H7 (cell line): ENCODE measurements around a stretch of chr14.

DNA sequence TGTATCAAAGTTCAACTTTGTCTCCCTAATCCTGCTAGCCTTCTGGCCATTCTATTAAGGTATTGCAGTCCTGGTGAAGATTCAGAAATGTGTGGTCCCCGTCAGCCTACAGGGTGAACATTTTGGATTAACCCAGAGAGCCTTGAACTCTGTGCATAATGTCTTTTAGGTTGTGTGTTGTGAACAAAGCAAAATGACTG lies 310.8 kb downstream of the ZFP36L1 start:
- RAMPAGE, long total RNA = no peak

GRCh38 chr14:68509829-68510686 lies 282.8 kb downstream of the ZFP36L1 start:
- RAMPAGE, long total RNA = no peak

DNA sequence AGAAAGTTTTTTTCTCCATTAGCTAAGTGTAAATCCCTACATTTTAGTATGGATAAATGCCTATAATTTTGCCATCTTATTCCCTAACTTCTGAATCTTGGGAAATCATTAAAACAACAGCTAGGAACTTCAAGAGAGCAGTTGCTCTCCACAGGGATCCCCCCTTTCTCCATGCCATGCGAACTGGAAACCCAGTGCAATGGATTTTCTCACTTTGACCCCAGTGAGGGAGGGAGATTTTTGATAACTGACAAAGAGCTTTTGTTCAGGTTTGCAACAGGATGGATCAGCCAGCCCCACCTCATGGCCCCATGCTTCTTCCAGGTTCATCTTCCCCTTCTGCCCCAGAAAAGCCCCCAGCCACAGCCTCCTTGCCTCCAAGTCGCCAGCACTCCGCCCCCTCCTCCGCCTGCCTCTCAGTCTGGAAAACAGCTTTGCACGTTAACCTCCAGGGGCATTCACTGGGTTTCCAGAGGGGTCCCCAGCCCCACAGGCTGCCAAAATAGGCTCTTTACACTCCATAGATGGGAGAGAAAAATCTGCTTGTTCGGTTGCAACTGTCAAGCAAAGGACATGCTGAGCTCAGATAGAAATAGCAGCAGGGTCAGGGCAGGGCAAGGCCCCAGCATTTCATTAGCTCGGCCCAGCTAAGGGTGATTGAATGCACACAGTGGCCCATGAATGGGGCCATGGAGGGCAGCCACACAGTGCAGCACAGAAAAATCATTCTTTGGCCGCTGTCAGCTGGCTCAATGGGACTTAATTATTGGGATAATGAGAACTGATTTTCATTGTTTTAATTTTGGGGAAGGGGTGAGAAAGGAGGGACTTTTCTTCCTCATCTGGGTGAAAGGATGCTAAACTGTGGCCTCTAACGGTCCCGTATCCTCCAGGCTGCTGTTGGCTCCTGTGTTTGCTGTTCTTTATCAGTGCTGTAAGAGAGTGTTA lies 253.6 kb downstream of the ZFP36L1 start:
- RAMPAGE, long total RNA = no peak

GRCh38 chr14:68584757-68585426 lies 208.0 kb downstream of the ZFP36L1 start:
- RAMPAGE, long total RNA = no peak

GRCh38 chr14:68598483-68599577 lies 194.0 kb downstream of the ZFP36L1 start:
- RAMPAGE, long total RNA = no peak

DNA sequence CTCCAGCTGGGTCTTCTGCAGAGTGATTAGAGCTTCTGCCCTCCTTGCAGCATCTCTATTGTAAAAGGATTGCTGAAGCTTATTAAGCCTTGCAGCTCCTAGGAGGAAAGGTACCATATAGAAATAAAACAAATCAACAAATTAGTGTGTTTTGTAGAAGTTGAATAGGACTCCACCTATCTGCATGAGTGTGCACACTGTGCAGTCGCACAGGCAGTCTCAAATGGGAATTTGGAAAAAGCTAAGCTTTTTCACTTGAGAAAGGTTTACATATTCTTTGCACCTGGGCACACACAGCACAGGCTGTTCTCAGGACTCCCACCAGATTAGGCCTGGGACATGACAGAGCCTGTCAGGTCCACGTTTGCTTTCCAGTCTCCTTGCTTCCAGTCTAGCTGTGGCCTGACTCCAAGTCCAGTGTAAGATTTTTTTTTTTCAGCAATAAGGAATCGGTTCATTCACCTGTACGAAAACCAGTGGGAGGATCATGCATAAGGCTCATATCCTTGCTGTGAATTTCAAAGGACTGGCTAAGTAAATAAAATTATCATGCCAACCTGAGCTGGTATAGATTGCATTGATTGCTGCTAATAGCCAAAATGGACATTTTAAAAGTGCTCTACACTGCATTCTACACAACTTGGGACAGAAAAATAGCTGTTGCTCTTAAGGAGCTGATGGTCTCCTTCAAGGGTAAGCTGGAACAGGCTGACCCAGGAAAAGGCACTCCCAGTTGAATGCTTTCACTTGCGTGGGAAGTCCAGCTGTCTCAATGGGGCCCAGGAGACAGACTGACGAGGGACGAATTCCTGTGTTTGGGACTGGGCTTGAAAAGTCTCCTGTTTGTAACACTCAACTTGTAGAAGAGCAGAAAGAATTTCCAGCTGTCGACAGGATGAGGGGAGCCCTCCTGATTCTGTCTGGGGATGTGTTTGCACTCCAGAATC lies 181.1 kb downstream of the ZFP36L1 start:
- RAMPAGE, long total RNA = no peak

GRCh38 chr14:68774552-68774910 lies 18.3 kb downstream of the ZFP36L1 start:
- RAMPAGE, long total RNA = no peak

DNA sequence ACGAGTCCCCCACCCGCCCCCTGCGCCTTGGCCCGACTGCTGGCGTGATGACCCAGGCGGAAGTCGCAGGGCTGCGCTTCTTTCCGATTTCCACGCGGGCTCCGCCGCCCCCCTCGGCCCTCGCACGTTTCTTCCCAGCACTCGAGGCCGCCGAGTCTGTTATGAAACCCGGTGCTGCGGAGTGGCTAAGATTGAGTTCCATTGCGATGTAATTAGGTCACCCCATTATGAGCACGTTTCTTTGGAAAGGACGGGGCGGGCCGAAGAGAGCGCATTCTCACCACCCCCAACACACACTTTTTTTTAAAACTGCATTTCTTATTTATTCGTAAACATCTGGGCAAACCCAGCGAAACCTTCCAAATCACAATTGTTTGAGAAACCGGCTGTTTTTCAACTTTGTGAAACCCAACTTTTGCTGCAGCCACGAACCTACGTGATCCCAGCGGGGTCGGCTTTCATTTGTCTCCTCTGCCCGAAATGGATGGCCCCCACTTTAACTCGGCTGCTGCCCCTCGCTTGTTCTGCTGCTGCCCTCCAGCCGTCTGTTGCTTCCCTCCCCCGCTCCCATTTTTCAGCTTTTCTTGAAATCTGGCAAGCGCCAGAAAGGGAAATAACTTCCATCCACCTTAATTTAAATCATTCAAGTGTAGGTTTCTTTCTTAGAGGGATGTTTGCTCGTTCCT lies 1.7 kb upstream of the ZFP36L1 start:
- RAMPAGE, long total RNA = no peak

GRCh38 chr14:68806501-68806915 lies 13.6 kb upstream of the ZFP36L1 start:
- RAMPAGE, long total RNA = no peak

GRCh38 chr14:68809171-68809720 lies 16.4 kb upstream of the ZFP36L1 start:
- RAMPAGE, long total RNA = no peak

DNA sequence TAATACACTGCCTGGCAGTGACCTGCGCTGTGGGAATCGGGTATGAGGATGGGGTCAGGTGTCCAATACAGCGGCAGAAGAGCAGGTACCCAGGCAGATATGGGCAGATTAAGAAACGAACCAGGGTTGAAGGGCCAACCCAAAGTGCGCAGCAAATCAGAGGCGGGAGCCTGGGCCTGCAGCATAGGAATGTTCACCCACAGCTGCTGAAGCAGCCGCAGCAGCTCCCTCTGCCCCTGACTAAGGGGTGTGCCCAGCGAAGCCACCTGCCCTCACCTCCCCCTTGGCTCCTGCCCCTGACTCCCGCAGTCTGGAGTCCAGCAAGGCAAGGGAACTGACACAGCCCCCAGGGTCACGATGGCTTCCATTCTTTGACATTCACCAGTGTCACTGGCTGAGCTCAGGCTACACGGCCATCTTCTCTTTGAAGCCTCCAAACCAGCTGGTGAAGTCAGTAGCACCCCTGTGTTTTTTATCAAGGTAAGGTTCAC lies 27.2 kb upstream of the ZFP36L1 start:
- RAMPAGE, long total RNA = no peak

GRCh38 chr14:68822173-68822648 lies 29.3 kb upstream of the ZFP36L1 start:
- RAMPAGE, long total RNA = no peak

- RAMPAGE, long total RNA = no peak
Measured at GRCh38 chr14:68879615-68880312, 86.9 kb upstream of the ZFP36L1 start.

DNA sequence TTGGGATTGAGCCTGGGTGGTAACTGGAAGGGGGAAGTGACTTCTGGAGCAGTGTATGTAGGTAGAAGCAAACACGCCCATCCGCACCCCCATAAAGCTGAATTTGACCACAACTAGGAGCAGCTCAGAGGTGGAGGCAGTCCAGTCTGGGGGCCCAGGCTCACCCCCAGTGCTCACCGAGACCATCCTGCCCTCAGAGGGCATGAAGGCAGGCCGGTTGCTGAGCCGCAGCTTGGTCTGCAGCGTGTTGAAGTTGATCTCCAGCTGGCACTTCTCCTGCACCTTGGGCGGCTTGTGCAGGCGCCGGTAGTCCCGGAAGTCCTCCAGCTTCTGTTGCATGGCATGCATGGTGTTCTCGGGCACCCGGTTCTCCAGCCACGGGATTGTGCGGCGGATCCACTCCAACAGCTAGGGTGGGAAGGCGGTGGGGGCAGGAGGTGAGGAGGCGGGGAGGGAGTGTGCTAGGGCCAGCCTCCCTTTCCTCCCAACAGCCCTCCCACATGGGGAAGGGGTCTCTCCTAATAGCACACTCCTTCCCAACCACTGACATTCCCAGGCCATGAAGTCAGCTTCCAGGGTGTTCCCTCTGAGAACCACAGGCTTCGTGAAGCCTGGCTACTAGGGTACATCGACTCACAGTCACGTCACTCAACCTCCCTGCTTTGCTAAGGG lies 87.1 kb downstream of the ACTN1 start:
- RAMPAGE, long total RNA = no peak

DNA sequence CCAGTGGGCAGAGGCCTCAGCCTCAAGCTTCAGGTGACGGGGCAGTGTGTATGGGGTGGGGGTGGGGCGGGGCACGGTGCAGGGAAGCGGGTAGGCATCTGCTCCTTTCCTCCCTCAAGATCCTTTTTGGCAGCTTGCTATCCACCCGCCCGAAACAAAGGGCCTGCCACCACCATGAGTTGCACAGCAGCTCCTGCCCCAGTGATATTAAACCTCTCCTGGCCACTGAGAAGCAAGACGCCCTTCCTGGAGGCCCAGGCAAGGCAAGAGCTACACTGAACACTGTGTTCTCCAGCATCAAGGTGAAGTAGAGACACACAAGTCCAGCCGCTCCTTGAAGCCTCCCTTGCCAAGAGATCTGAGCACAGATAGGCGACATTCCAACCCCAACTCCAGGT lies 71.0 kb downstream of the ACTN1 start:
- RAMPAGE, long total RNA = no peak

DNA sequence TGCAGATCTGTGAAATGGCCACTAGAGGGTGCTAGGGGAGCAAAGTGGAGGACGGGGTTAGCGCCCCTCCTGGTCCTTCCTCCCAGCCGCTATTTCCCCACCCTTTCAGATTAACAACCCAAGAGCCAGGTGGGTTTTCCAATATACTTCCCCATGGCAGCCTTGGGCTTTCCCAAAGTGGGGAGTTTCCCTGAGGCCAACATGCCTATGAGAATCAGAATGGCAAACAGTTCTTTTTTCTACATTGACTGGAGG lies 67.4 kb downstream of the ACTN1 start:
- RAMPAGE, long total RNA = no peak

- RAMPAGE, long total RNA = no peak
Measured at GRCh38 chr14:68932557-68933112, 46.5 kb downstream of the ACTN1 start.

DNA sequence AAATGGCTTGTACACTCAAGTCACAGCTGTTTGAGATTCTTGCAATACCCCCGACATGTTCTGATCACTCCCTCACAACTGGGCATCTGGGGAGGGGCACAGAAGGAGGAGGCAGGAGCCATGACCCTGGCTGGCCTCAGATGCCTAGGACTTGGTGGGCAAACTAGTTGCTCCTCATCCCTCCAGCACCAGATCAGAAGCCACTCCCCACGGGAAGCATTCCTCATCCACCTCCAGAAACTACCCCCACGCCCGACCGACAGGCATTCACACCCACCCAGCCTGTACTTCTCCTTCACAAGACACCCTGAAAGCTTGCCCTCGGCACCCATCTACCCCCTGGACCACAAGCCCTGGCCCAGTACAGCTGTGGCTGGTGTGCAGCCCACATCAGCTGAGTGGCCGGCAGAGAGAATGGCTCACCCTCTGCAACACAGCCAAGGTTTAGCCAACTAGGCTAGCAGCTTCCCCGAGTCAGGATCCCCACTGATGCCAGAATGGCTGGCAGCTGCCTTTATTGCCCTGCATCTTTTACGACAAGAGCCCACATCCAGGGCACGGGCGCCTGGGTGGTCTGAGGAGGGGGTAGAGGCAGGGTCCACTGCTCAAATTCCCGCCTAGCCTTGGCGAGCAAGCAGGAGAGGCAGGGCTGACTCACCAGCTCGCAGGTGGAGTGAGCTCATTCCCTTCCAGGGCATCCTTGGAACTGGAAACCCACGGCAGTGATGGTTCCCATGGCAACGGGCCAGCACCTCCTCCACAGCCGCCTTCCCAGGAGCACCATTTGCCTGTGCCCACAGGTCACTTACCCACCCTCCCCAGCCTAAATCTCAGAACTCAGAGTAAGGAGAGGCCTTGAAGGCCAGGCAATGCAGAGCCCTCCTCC lies 17.2 kb downstream of the ACTN1 start:
- RAMPAGE, long total RNA = no peak

- RAMPAGE, long total RNA = no peak
Measured at GRCh38 chr14:68965252-68965952, 13.7 kb downstream of the ACTN1 start.

- RAMPAGE, long total RNA = no peak
Measured at GRCh38 chr14:69045647-69047078, 67.1 kb upstream of the ACTN1 start.